ENCODE results near the gene JAK2.

DNA sequence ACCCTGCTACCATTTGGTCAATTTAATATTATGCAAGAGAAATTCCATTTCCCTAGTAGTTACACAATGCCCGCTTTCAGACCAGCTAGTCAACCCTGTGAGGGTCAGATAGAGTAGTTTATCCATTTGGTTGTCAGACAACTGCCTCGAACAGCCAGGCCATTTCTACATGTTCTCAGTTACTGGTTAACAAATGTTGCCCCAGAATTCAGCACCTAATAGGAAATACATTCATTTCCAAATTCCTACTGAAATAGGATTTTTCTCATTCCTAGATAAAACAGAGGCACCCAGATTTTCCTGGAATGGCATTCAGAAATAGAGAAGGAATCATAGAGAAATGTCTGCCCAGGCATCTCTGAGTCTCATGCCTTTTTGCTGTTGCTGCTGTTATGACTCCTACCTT lies 6.5 kb upstream of the GLIS3 start:
- PRO-cap, 3 experiments = no peak in any of the 3 experiments
- RAMPAGE, long total RNA, 4 experiments = no peak in any of the 4 experiments
- RRBS = no CpG with 5 or more reads among the region's 2 CpGs

DNA sequence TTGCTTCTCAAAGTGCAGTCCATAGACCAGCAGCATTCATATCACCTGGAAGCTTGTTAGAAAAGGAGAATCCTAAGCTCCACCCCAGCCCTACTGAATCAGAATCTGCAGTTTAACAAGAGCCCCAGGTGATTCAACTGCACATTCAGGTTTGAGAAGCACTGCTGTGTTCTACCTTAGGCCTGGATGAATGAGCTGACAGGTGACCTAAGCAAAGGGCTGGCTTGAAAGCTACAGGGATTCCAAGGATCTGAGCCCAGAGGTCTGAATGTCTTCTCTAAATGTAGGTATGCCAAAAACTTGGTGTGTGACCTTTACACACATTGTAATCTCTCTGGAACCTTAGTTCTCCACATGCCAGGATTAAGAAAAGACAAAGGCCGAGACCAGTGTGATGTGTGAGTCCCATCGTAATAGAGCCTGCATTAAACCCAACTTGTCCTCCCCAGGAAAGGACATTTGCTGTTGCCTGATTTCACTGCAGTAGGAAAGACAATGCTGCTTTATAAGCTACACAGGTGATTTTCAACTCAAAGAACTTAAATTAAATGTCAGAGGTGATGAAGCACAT lies 41.6 kb upstream of the PLPP6 start:
- PRO-cap, 3 experiments = no peak in any of the 3 experiments
- RAMPAGE, long total RNA, 4 experiments = no peak in any of the 4 experiments
- RRBS = no CpG with 5 or more reads among the region's 2 CpGs

DNA sequence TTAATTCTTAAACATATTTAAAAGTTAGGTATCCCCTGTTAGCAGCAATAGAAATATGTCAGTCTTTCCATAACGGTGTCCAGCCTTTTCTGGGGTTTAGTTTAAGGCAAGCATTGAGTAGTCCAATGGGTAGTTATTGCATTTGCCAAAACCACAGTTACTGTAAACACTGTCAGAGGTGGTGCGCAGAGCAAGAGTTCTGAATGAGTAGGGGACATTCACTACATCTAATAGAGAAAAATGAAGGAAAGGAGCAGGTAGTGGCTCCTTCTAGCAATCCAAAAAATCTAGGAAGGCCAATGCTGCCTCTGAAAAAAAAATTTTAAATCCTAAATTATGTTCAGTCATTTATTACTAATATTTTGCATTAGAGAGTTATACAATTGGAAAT lies 630 bp upstream of the SPATA6L start:
- PRO-cap, 3 experiments = no peak in any of the 3 experiments
- RAMPAGE, long total RNA, 4 experiments = no peak in any of the 4 experiments
- RRBS = no CpG with 5 or more reads among the region's 2 CpGs

DNA sequence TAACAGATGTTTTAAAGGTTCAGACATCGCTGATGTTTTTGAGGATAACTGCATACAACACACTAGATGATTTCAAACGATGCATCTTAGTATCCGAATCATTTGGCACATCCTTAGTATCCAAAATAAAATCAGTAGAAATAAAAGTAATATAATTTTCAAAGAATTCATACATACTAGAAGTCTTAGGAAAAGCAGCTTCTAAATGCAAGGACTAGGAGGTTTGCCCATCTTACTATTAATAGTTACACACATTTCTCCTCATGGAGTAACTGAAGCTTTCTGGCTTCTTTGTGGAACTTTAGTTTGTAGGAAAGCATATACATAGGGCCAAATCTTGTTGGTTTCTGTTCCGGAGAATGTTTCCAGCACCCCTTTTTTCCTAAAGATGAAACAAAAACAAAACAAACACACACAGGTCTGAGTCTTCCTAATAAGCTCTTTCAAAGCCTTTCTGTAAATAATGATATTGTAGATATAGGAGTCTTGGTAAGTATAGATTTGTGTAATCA lies 28.2 kb downstream of the AK3 start:
- PRO-cap, 3 experiments = no peak in any of the 3 experiments
- RAMPAGE, long total RNA, 4 experiments = start-site peak on the minus strand in 1 of 4 experiments, centred at position 100 of the sequence, 18 reads per replicate
- RRBS = no CpG with 5 or more reads among the region's 4 CpGs

DNA sequence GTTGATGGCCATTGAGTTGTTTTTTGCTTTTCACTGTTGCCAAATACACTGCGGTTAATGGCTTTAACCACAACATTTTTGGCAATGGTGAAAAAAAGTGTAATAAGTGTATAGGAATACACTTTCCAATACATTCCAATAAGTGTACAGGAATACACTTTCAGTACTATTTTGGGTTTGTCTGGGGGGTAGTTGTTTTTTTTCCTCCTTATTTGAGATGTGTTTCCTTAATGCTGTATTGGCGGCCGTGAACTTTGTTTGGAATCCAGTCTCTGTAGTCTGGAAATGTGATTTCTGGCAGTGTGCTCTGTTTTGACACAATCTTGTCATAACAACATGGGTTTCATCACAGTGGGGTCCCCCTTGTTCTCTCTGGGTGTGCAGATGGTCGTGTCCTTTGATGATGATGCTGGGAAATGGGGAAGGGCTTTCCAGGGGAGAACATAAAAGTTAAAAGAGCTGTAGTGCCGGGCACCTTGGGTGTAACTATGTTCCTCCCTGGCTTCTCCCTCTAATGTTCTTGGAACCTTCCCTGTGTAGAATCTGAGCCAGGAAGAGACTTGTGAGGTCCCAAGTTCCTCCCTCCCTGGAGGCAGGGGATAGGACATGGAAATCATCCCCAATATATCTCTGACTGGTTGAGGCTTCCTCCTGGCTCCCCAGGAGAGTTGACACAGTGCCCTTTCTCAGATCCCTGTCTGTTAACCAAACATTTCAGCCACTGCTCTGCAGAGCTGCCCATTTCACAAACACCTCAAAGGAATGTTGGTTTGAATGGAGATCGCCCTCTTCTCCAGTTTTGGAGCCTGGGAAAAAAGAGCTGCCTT lies 44.7 kb downstream of the RCL1 start:
- PRO-cap, 3 experiments = no peak in any of the 3 experiments
- RAMPAGE, long total RNA, 4 experiments = no peak in any of the 4 experiments
- RRBS = no CpG with 5 or more reads among the region's 6 CpGs

DNA sequence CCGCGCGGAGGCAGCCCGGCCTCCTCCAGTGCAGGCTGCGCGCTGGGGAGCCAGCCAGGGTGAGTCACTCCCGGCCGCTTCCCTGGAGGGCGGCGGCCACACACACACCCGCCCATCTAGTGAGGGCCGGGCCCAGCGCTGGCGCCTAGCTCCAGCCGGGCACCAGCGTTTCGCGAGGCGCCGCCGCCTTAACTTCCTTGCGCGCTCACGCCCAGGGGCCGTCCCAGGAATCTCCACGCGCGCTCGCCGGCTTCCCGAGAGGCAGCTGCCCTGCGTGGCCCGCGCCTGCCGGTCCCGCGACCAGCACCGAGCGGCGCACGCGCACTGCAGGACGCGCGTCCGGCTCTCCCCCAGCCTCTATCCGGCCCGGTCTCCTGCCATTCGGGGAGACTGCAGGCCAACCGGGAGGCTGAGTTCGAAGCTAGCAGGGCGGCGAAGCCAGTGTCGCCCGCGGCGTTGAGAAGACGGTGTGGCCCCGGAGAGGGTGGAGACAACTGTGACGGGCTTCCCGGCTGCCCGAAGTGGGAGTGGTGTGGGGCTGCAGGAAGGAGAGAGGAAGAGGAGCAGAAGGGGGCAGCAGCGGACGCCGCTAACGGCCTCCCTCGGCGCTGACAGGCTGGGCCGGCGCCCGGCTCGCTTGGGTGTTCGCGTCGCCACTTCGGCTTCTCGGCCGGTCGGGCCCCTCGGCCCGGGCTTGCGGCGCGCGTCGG lies at the start of gene JAK2:
Gene JAK2 (plus strand): TSS at position 566 of the 710 bp plus-strand sequence.
- PRO-cap, 3 experiments = peak in 3 of 3 experiments; most common plus-strand start position 380 of the sequence (in 3); most common minus-strand start position 498 of the sequence (in 3)
- RAMPAGE, long total RNA, 4 experiments = start-site peak on the plus strand in 2 of 4 experiments, centred at positions 307 to 313 of the sequence, 17 to 38 reads per replicate
- RRBS = 1% methylated on average over 62 of the region's 86 CpGs

GRCh38 chr9:5099880-5100357 lies 85.5 kb downstream of the INSL6 start:
- PRO-cap, 3 experiments = no peak in any of the 3 experiments
- RAMPAGE, long total RNA, 4 experiments = no peak in any of the 4 experiments
- RRBS = no CpG with 5 or more reads among the region's 3 CpGs

DNA sequence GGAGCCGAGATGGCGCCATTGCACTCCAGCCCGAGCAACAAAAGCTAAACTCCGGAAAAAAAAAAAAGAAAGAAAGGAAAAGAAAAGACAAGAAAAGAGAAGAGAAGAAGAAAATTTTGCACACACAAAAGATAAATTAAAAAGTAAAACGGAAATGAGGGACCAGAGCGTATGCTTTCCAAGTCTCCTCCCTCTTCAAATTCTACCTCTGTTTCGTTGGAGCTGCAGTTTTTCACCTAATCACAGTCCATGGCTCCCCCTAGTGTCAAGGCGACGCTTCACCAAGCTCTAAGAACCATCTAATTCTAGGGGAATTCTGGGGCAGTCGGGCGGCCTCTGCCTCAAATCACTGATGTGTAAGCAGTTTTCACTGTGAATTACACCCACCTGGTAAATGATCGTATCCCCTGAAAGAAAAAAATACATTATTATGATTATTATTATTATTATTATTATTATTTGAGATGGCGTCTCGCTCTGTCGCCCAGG lies 28.4 kb upstream of the RIC1 start:
- PRO-cap, 3 experiments = no peak in any of the 3 experiments
- RAMPAGE, long total RNA, 4 experiments = no peak in any of the 4 experiments
- RRBS = no CpG with 5 or more reads among the region's 15 CpGs

GRCh38 chr9:6106572-6106991 lies 91.2 kb upstream of the RANBP6 start:
- PRO-cap, 3 experiments = no peak in any of the 3 experiments
- RAMPAGE, long total RNA, 4 experiments = no peak in any of the 4 experiments

GRCh38 chr9:6236919-6237387 lies 21.3 kb downstream of the IL33 start:
- PRO-cap, 3 experiments = no peak in any of the 3 experiments
- RAMPAGE, long total RNA, 4 experiments = no peak in any of the 4 experiments
- RRBS = no CpG with 5 or more reads among the region's 2 CpGs

GRCh38 chr9:6493570-6494385 lies 80.8 kb downstream of the UHRF2 start:
- PRO-cap, 3 experiments = no peak in any of the 3 experiments
- RAMPAGE, long total RNA, 4 experiments = no peak in any of the 4 experiments
- RRBS = no CpG with 5 or more reads among the region's 3 CpGs

GRCh38 chr9:6497858-6498609 lies 85.0 kb downstream of the UHRF2 start:
- PRO-cap, 3 experiments = no peak in any of the 3 experiments
- RAMPAGE, long total RNA, 4 experiments = no peak in any of the 4 experiments
- RRBS = no CpG with 5 or more reads among the region's 4 CpGs

DNA sequence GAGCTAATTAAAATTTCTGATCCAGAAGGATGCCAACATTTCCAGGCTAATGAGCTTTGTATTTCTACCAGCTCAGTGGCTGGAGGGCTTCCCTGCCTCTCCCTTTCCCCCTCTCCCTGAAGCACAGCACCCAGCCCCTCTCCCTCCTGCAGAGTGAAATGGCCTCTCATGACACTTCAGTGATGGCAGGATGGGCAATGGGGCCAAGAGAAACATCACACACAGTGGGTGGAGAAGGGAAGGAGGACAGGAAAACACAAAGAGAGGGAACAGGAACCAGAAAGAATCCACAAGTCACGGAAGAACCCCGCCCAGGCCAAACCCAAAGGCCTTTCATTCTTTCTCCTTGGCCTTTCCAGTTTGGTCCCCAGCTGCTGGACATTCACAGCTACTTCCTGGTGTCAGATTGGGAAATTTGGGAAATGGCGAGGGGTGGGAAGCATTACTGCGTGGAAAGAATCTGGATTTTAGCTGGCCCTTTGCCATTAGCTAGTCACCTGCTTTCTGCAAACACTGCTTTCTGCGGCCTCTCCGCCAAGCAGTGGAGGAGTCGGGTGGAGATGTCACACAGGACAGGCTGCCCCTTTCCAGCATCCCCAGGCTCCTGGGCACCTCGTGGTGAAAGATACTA lies 82.6 kb downstream of the GLDC start:
- PRO-cap, 3 experiments = no peak in any of the 3 experiments
- RAMPAGE, long total RNA, 4 experiments = no peak in any of the 4 experiments
- RRBS = no CpG with 5 or more reads among the region's 8 CpGs

GRCh38 chr9:6640174-6640531 lies 5.4 kb downstream of the GLDC start:
- PRO-cap, 3 experiments = no peak in any of the 3 experiments
- RAMPAGE, long total RNA, 4 experiments = no peak in any of the 4 experiments
- RRBS = no CpG with 5 or more reads among the region's 7 CpGs

- PRO-cap, 3 experiments = no peak in any of the 3 experiments
- RAMPAGE, long total RNA, 4 experiments = no peak in any of the 4 experiments
- RRBS = no CpG with 5 or more reads among the region's 13 CpGs
Observed at GRCh38 chr9:6644540-6645013, 952 bp downstream of the GLDC start.

DNA sequence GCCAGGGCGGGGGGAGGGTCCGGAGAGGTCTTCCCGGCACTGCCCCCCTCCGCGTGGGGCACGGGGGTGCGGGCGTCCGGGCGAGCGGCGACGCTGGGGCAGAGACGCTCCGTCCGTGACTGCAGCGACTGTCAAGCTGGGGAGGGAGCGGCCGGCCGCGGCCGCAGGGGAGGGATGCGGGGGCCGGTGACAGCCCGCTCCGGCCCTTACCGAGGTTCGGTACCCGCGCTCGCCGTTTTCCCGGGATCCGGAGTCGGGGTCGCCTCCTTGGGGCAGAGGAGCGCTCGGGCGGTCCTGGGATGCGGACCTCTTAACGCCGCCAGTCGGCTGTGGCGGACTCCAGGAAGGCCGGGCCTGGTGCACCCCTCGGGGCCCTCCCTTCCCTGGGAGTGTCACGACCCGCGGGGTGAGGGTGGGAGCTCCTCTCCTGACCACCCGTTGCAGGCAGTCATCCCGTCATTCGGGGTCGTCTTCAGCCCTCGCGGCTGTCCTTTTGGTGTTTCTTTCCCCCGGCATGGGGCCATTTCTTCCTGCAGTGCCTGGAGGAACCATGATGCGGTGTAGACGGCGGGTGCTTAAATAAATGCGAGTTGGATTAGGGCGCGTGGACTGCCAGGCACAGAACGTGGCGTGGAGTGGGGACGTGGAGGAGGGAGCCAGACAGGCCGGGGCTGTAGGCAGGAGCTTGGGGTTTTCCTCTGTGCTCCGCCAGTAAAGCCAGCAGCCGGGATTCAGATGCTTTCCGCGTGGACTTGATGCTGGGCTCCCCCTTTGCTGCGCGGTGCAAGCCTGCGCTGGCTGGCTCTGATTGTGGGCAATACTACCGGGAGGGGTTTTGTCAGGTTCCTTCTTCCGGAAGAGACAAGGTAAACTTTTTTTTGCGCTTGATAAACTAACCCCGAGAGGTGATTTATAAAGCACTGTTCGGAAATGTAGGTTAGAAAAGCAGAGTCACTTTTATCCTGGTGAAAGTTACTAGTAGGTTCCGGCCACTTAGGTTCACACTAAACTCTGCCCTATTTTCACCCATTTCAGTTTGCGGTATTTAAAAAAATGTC lies 785 bp downstream of the KDM4C start:
- PRO-cap, 3 experiments = peak in 3 of 3 experiments; most common plus-strand start position 124 of the sequence (in 3); most common minus-strand start position 138 of the sequence (in 3)
- RAMPAGE, long total RNA, 4 experiments = no peak in any of the 4 experiments
- RRBS = 2% methylated on average over 36 of the region's 80 CpGs

DNA sequence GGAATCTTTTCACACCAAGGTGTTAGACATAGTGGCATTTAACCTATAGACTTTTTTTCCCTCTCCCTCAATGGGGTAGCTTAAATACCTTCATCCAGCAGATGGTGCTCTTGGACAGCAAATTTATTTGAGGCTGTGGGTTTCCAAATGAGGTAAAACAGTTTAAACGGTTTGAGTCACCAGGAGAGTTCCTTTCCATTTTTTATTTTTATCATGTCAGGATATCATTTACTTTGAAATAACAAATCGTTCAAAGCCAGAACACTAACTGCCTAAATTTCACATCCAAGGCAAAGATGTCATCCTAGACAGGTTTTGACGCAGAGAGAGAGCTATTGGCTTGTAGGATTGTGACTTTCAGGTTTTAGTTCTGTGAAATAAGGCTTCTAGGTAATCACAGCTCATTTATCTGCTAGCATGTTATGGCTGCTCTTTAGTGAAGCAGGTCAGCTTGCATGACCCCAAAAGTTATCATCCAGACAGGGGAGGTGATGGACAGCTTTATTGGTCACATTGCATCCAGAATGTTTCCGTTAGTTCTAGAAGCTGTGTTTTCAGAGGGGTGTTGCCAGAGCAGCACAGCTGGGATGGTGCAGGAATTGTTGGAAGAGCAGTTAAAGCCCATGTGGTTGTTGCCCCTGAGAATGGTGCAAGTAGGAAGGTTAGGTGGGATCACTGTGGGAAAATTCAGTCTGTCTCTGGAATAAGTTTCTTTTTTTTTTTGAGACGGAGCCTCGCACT lies 69.8 kb downstream of the KDM4C start:
- PRO-cap, 3 experiments = no peak in any of the 3 experiments
- RAMPAGE, long total RNA, 4 experiments = no peak in any of the 4 experiments
- RRBS = no CpG with 5 or more reads among the region's 6 CpGs

- PRO-cap, 3 experiments = peak in 1 of 3 experiments; most common plus-strand start chr9:7122206 (in 1)
- RAMPAGE, long total RNA, 4 experiments = no peak in any of the 4 experiments
- RRBS = no CpG with 5 or more reads among the region's 2 CpGs
Observed at GRCh38 chr9:7121920-7122377, 364.2 kb downstream of the KDM4C start.

DNA sequence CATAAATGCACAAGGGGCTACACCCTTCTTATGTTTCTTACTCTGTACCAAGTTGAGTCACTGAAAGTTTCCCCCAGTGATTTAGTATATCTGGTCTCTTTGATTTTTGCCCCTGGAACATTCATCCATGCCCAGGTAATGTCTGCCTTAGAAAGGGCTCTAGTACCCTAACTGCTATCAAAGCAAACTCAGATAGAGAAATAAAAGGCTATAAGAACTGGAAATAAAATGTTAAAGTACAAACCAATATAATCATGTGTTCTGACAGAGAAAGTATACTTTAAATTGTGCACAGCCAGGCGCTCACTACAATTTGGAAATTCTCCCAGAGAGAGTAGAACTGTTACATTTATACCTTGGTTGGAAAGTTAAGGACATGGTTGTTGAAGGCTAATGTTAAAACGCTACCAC lies 1022.6 kb upstream of the DMAC1 start:
- PRO-cap, 3 experiments = no peak in any of the 3 experiments
- RAMPAGE, long total RNA, 4 experiments = no peak in any of the 4 experiments
- RRBS = no CpG with 5 or more reads among the region's 2 CpGs

- PRO-cap, 3 experiments = no peak in any of the 3 experiments
- RAMPAGE, long total RNA, 4 experiments = no peak in any of the 4 experiments
- RRBS = no CpG with 5 or more reads among the region's 2 CpGs
Observed at GRCh38 chr9:9611967-9612498, 1000.8 kb downstream of the PTPRD start.

Data from adrenal gland (tissue), 7 donors.